ENCODE measurements around a stretch of chr1.

DNA sequence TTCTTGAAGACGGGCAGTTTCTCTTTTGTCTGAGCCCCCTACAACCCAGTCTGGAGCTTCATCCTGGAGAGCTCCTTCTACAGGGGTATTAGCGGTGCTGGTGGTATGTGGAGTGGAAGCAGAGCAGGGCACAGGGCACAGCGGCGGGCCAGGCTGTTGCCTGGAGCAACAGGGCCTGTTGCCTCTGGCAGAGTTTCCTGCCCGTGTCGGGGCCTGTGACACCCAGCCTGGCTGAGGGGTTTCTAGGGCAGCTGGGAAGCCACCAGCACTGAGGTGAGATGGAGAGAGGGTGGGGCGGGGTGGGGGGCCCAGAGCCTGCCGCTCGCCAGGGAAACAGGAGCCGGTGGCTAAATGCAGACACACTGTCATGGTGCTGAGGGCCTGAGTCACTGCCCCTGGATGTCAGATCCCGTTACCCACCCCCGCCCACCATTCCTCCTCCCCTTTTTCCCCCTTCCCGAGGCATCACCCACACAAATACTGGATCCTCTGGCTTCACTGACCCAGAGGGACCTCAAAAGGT, 1.7 kb upstream of the HSPB7 start:
- PRO-cap, result no peak

DNA sequence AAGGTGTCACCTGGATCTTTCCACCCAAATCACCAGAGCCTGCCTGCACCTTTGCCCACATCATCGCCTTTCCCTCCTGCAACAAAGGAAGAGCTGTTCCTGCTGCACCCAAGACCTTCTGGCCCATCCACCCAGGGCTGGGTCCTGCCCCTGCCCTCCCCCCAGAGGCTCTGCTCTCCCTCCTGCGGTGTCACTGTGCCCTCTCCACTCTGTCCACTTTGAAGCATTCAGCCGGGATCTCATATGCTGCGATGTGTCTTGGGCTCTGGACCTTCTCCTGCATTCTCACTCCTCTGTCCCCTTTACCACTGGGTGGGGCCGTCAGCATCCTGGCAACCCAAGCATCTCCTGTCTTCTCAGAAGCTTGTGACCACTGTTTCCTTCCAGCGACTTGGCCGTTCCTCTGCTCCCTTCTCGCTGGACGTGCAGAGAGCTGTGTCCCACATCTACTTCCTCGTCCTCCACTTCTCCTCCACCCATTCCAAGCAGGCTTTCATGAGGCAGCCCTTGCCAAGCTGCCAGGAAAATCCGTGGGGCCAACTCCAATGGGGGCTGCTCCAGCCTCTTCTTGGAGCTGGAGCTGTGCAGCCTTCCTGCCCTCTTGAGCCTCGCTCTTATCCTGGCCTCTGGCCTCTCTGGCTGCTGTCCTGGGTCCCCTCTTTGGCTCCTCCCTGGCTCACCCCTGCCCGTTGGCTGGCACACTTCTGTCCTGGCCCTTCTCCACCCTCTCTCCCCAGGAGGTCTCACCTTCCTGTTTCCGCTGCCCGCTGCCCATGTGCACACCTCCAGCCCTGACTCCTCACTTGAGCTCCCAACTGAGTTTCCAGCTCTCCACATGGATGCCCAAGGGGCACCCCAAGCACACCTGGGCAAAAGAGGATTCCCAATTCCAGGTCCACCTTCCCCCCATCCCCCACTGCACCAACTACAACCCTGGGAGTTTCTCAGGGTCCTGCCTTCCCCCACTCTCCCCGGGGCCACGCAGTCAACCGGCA, 8.8 kb downstream of the FAM131C start:
- PRO-cap, result no peak

GRCh38 chr1:16068334-16069077, 4.9 kb downstream of the FAM131C start:
- PRO-cap, result no peak

- PRO-cap, result no peak
Measured at GRCh38 chr1:16152330-16153611, 3.1 kb downstream of the EPHA2 start.

- PRO-cap, result no peak
Measured at GRCh38 chr1:16162429-16162775, 6.5 kb upstream of the EPHA2 start.

DNA sequence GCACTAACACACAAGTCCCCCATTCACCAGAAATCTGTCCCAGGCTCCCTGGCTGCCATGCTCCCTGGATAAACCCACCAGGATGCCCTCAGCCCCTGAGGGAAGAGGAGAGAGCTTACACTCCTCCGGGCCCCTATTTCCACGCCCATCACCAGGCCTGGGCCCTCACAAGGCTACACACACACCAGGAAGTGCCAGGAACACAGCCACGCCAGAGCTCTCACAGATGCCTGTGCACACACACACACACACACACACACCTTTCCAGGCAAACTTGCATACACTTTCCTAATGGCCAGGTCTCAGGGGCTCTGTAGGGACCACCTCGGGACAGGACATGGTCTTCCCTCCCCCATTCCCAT, 9.6 kb upstream of the EPHA2 start:
- PRO-cap, result unidirectional peak, plus-strand start at position 176 of the sequence

DNA sequence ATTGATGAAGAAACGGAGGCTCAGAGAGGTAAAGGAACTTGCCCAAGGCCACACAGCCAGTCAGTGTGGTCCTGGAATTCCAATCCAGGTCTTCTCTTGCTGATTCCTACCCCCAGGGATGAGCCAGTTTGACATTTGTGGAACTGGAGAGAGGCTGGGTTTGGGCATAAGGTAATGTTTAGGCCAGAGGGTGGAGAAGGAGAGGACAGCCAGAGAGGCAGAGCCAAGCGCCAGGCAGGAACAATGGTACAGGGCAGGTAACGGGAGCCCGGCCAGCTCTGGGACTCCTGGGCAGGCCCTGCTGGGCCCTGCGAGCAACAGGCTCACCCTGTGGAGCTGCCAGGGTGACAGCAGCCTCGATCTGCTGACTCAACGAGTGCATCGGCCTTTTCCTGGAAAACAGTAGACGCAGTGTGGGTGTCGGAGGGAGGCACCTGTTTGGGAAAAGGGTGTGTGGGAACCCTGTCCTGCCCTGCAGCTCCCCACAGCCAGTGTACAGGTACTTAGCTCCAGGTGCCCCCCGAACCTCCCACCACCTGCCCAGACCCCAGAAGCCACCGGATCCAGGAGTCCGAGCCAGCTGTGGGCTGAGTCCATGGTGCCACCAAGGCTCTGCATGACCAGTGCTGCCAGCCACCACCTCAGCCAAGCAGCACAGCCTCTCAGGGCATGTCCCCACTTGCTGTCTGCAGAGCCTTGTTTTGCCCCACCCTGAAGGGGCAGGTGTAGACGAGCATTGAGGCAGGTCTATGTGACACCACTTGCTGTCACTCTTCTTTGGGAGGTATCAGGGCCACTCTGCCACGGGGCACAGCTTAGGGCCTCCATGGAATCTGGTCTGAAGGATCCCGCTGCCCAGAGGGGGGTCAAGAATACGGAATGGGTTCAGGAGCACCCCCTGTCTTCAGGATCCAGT, 28.1 kb downstream of the ARHGEF19 start:
- PRO-cap, result no peak

- PRO-cap, result no peak
Measured at GRCh38 chr1:16206046-16206661, 6.3 kb downstream of the ARHGEF19 start.

DNA sequence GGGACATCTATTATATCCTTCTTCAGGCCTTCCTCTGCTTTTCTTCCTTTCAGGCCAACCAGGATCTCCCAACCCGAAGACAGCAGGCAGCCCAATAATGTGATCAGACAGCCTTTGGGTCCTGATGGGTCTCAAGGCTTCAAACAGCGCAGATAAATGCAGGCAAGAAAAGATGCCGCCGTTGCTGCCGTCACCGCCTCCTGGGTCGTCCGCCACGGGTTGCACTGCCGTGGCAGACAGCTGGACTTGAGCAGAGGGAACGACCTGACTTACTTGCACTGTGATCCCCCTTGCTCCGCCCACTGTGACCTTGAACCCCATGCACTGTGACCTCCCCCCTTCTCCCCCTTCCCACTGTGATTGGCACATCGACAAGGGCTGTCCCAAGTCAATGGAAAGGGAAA, 27.9 kb downstream of the SZRD1 start:
- PRO-cap, result no peak

DNA sequence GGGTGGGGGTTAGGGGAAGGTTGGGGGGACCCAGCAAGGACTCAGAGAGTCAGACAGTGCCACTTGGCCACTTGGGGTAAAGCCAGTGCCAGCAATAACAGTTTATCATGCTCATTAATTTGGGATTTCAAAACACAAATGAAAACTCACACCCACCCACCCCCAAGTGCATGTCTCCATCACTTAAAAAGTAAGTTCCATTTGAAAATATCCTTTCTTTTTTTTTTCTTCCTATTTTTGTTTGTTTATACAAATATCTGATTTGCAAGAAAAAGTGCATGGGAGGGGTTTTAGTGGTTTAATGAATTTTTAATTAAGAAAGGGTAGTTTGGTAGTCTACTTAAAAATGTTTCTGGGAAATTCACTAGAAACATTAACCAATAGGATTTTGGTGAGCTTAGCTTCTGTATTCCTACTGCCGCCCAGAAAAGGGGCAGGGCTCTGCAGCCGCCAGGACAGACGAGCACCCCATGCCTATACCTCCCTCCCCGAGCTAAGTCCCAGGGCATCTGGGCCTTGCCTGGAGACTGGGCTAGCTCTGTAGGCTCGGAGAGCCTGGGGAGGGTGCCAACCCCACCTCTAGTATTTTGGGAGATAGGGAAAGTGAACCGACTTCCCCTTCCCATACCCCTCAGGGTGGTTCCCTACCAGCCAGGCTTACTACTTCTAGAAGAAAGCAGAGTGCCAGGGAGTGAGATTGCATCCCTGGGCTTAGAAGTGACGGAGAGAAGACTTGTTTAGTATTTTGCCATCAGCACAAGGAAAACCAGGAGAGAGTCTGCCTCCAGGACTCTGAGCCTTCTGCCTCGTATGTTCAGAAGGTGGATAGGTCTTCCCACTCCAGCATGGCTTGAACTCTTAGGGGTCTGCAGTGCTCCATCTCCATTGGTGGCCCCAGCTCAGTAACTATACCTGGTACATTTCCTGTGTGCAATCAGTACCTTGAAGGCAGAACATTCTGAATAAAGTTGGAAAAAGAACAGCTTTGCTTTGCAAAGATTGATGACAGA, 28.7 kb downstream of the SZRD1 start:
- PRO-cap, result no peak

GRCh38 chr1:16400231-16400880, 33.3 kb downstream of the SZRD1 start:
- PRO-cap, result no peak

- PRO-cap, result no peak
Measured at GRCh38 chr1:16537790-16538346, 97.3 kb downstream of the NECAP2 start.

- PRO-cap, result no peak
Measured at GRCh38 chr1:16540721-16540919, 100.1 kb downstream of the NECAP2 start.

- PRO-cap, result no peak
Measured at GRCh38 chr1:16617806-16618697, 177.5 kb downstream of the NECAP2 start.

DNA sequence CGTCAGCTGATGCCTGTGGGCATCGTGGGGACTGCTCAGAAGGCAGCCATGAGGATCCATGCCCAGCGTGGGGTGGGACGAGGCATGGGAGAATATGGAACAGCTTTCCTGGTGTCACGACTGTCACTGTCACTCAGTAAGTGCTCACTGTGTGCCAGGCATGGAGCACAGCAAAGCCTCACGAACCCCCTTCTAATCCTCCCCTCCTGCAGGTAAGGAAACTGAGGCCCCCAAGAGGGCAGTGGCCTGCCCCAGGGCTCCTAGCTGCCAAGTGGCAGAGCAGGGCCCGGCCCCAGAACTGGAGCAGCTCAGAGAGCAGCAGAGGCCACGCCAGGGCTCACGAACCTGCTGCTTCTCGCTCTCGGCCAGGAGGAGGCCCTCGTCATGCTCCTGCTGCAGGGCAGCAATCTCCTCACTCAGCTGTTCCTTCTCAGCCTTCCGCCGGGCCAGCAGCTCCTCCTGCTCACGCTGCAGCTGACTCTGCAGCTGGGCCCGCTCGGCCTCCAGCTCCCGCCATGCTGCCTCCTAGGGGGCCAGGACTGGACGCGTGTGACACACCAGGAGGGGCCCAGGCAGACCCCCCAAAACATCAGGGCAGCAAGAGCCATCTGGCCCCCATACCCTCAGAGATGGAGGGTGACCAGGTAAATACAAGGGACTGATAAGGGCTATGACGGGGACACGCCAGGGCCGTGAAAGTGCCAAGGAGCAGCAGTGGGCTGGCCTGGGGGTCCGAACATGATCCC, 179.1 kb downstream of the NECAP2 start:
- PRO-cap, result no peak

GRCh38 chr1:16642816-16643445, 202.4 kb downstream of the NECAP2 start:
- PRO-cap, result no peak

DNA sequence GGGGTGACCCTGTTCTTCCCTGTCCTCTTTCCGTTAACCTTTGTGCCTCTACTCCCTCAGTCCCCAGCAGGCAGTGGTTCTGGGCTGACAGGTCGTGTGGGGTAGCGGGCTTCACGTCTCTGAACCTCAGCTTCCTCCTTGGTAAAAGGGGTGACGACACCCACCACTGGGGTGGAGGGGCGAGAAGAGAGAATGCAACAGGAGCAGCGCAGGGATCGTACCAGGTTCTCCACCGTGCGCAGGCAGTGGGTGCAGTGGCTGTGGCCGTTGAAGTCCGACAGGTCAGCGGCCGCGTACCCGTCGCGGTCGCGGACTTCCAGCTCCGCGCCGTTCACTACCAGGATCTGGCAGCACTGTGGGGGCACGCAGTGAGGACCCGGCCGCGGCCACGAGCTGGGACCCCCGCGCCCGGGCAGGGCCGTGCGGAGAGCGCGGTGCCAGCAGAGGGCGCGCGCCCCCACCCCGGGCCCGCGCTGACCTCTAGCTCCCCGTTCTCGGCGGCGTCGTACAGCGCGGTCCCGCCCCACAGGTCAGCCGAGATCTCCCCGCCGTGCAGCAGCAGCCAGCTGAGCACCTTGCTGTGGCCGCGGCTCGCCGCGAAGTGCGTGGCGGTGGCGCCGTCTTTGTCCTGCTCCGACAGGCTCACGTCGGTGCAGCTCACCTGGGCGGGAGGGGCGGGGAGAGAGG, 214.5 kb upstream of the CROCC start:
- PRO-cap, result no peak

DNA sequence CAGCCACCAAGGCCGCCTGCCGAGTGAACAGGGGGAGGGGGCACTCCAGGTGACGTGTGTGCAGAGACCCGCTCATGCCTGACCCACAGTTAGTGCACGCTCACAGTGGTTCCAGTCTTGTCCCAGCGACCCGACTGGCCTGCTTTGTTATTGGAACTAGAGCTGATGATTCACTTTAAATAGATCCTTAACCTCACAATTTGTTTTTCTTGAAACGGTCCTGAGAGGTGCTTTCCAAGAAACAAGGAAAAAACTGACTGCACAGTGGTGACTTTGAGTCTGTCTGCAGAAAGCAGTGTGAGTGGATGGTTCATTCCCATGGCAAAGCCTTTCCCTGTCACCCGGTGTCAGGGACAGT, 149.0 kb upstream of the CROCC start:
- PRO-cap, result no peak

GRCh38 chr1:16861772-16861986, 60.1 kb upstream of the CROCC start:
- PRO-cap, result no peak

- PRO-cap, result no peak
Measured at GRCh38 chr1:16869722-16870053, 52.0 kb upstream of the CROCC start.

All from SUDHL5 (cell line).